ENCODE results near the gene USP11.

DNA sequence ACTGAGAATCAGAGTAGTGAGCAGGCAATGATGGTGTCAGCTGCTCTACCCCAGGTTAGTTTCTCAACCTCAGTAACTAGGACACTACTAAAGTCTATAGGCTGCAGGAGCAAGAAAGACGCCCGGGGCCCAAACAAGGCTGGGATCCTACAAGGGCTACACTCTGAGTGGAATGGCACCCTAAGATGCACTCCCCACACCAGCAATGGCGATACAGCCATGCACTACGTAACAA lies 23.5 kb upstream of the EFHC2 start:
- PRO-cap = no peak
- RAMPAGE, long total RNA = no peak

DNA sequence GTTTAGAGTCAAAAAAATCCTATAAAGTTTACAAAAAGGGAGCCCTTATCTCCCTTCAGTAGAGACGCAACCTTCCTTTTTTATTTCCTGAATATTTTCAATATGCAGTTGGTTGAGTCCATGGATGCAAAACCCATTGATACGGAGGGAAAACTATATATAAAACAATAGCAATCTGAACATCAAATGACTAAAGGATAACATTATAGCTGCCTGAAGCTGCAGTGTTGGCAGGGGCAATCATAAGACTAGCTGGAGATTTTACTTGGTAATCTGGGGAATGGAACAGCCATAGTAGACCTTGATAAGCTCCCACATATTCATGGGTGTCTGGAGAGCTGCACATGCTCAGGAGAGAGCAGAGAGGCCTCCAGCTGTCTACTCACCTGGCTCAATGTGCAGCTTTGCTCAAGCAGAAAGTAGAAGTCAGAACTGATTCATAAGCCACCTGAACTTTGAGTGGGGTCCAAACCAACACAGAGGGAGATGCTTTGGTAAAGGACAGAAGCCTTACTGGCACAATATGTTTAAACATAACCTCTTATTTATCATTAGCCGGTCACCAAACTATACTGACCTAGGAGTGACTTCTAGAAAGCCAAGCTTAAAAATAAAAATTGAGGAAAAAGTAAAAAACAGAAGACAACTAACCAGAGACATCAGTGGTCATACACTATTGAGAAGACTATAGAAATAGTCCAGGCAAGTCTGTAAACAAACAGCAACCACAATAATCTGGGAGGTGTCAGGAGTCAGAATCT lies 54.4 kb downstream of the KDM6A start:
- PRO-cap = no peak
- RAMPAGE, long total RNA = no peak

- PRO-cap = bidirectional peak, plus-strand start at chrX:44954018, minus-strand start at chrX:44953893
- RAMPAGE, long total RNA = no peak
These were observed 80.8 kb downstream of the KDM6A start for GRCh38 chrX:44953805-44954108.

- PRO-cap = no peak
- RAMPAGE, long total RNA = no peak
These were observed 127.5 kb downstream of the KDM6A start for GRCh38 chrX:45000265-45001136.

DNA sequence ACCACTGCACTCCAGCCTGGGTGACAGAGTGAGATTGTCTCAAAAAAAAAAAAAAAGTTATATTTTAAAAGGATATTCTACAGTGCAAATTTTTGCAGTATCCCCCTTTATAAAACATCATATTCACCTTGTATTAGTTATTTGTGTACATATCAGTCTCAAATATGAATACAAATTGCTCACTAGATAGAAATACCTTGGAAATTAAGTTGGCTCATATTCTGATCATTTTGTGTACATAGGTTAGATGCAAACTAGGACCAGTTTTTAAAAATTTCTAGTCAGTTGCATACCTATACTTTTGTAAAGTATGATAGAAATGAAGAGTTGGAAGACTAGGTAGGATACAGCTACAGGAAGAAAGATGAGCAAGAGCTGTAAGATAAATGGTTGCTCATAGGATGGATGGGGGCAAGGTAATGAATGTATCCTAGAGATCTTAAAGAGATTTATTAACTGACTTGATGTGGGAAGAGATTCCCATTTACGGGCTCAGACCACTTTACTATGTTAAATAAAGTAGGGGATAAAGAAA lies 156.6 kb downstream of the KDM6A start:
- PRO-cap = no peak
- RAMPAGE, long total RNA = no peak

GRCh38 chrX:46325155-46325969 lies 121.7 kb upstream of the KRBOX4 start:
- PRO-cap = no peak
- RAMPAGE, long total RNA = no peak

DNA sequence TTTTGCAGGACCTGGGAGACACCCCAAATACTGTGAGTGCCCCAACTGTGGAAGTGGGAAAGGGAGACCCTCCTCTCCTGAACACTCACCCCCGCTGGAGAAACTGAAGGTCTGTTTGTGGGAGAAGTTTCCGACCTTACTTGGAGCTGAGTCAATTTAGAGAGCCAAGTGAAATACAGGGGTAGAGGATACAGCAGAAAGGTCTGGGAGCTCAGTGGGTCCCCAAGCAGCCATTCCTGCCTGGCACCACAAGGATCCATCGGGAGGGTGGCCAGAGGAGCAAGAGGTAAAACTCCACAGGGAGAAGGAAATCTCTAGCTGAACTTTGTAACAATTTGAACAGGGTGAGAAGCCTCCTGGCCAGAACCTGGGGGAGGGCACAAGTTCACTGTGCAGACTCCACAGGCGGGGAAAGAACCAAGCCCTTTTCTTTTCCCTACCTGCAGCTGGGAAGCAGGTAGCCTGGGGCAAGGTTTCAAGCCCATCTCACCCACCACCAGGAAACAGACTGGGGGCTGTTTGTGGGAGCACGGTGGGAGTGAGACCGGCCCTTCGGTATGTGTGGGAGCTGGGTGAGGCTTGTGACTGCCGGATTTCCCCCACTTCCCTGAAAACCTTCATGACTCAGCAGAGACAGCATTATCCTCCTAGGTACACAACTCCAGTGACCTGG lies 113.7 kb upstream of the KRBOX4 start:
- PRO-cap = no peak
- RAMPAGE, long total RNA = no peak

- PRO-cap = no peak
- RAMPAGE, long total RNA = no peak
These were observed 76.1 kb upstream of the KRBOX4 start for GRCh38 chrX:46371127-46371354.

DNA sequence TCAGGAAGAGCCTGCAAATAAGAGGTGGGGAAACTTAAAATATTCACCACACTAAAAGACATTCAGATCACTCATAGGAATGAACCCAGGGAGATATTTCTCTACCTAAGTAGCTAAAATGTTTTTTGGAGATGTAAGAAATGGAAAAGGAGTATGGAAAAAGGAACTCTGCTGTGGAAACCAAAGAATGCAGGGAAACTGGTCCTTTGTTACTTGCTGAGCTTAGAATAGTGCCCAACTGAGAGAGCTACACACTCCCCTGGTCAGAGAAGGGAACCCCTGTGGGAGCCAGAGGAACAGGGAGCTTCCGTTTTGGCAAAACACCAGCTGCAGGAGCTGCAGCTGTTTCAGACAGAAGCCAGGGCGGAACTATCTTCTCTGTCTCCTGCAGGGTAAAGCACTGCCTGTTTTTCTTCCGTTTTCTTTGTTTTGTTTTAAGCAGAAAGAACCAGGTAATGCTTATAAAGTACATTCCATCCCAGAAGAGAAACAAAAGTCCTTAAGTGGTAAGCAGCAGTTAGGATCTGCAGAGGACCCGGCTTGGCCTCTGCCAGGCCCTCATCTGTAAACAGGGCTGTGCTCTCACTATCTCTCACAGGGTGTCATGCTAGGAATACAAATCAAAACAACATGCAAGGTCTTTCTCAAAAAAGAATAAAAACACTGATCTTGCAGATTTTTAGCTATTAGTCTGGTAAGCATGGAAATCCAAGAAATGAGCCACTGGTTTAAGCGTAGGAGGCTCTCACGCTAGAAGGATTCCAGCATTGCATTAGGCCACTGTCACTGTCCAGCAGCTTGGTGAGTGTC lies 76.0 kb downstream of the CHST7 start:
- PRO-cap = bidirectional peak, plus-strand start at position 516 of the sequence, minus-strand start at position 371 of the sequence
- RAMPAGE, long total RNA = no peak

- PRO-cap = no peak
- RAMPAGE, long total RNA = no peak
These were observed 1.4 kb downstream of the RP2 start for GRCh38 chrX:46838153-46838706.

DNA sequence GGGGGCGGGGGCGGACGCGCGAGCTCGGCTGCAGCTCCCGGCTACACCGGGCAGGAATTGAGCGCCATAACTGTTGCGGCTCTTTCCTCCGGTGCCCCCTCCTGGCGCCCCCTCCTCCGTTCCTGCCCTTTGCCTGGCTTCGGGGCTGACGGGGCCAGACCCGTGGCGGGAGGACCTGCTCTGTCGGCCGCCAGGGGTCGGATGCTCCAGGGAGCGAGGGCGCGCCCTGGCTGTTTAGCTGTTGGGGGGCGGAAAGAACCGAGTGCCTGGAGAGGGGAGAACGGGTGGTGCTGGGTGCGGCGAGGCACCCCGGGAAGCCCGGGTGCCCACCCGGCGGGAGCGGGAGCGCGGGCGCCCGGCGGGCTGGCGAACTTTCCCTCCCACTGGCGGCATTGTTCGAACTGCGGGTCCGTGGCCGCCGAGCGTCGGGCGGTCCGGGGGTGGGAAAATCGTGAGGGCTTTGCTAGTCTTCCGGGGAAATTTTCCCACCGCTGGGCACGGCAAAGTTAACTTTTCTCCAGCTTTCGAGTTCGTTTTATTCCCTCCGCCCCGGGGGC lies 845 bp downstream of the JADE3 start:
- PRO-cap = bidirectional peak, plus-strand start at position 183 of the sequence, minus-strand start at position 59 of the sequence
- RAMPAGE, long total RNA = no peak

DNA sequence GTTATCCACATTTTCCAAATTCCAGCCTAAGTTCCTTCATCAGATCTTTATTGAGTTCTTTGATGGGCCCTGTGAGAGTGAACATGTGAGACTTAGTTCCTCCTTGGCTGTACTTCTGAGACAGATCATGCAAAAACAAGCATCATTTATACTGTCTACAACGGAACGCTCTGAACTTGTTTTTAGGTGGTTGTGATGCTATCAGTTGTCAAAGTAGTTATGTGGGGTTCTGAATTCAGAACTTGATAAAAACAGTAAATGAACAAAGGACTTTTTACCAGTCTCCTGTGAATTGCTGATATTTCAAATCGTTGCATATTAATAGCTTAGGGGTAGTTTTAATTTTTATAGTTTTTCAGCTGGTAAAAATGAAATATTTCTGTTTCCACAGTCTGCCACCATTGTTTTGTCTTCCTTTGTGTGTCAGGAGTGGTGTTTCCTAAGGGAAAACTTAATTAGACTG lies 49.0 kb downstream of the JADE3 start:
- PRO-cap = no peak
- RAMPAGE, long total RNA = no peak

- PRO-cap = no peak
- RAMPAGE, long total RNA = no peak
These were observed 9.2 kb downstream of the RBM10 start for GRCh38 chrX:47154251-47154679.

GRCh38 chrX:47216863-47217399 lies 1.6 kb upstream of the CDK16 start:
- PRO-cap = no peak
- RAMPAGE, long total RNA = no peak

DNA sequence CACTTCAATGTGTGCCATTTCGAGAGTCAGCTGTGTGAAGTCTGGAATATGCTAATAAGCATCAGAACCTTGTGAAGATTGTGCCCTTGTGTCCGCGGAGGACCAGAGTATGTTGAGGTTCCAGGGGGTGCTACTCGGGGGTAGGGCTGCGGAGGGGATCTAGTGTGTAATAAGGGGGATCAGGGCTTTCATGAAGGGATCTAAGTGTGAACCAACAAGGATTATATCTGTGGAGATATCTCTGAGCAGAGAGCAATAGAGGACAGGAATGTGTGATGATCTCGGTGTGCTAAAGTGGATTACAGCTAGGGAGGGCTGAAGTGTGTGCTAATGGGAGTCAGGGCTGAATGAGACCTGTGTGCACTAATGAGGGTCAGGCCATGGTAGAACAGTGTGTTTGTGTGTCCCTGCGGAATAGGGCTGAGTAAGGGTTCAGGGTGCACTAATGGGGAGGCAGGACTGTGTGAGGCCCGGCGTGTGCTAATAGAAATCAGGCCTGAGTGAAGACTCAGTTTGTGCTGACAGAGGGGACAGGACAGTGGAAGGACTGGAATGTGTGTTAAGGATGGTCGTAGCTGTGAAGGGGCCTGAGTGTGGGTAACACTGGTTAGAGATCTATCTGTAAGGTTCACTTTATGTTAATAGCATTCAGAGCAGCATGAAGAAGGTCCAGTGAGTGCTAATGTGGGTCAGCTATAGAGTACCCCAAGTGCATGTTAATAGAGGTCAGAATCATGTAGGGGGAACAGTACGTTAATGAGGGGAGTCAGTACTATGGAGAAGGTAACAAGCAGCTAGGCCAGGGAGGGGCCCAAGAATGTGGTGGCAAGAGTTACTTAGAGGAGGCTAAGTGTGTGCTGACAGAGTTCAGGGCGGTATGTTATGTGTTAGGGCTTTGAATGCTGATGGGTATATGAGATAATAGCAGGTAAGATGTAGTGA lies 1.9 kb downstream of the CDK16 start:
- PRO-cap = no peak
- RAMPAGE, long total RNA = no peak

- PRO-cap = bidirectional peak, plus-strand start at chrX:47233026, minus-strand start at chrX:47232922
- RAMPAGE, long total RNA = start-site peak on the plus strand at chrX:47233004-47233029, 1,182 and 225 reads in 2 replicates
These were observed at the start of gene USP11 for GRCh38 chrX:47232797-47233201. USP11 (plus strand) TSS chrX:47233009.

GRCh38 chrX:47483458-47484235 lies 625 bp upstream of the ZNF41 start:
- PRO-cap = bidirectional peak, plus-strand start at chrX:47483801, minus-strand start at chrX:47483792
- RAMPAGE, long total RNA = no peak

- PRO-cap = no peak
- RAMPAGE, long total RNA = no peak
These were observed 8.3 kb downstream of the ARAF start for GRCh38 chrX:47569108-47569872.

DNA sequence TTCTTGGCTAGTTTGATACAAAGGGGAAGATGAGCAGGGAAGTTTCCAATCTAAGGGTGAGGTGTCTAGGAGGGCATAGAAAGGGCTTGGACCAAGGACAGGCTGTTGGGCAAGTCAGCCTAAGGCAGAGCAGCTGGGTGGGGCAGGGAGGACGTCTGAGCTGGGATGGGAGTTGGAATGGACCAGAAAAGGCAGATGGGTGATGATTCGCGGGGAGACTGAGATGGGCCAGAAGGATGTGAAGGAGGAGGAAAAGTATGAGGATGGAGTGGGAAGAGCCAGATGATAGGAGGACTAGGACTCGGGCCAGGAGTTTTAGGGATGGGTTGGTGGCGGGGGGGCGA lies 9.0 kb upstream of the TIMP1 start:
- PRO-cap = no peak
- RAMPAGE, long total RNA = no peak

- PRO-cap = no peak
- RAMPAGE, long total RNA = no peak
These were observed 17.5 kb upstream of the UXT start for GRCh38 chrX:47676349-47676949.